Airway epithelial cell (primary cell): ENCODE measurements around a stretch of chr16.

DNA sequence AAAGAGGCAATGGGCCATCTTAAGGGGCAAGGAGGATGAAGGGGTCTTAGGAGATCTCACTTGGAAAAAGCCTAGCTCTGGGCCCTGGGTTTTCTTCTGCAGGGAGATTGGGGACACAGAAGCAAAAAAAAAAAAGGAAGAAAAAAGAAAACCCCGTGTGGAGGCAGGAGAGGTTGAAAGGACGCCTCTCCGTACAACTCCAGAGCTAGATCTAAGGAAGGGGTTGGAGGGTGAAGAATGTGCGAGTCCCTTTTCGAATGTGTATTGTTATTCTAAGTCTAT lies 14.6 kb upstream of the ZFHX3 start:
- RAMPAGE, long total RNA = no peak

DNA sequence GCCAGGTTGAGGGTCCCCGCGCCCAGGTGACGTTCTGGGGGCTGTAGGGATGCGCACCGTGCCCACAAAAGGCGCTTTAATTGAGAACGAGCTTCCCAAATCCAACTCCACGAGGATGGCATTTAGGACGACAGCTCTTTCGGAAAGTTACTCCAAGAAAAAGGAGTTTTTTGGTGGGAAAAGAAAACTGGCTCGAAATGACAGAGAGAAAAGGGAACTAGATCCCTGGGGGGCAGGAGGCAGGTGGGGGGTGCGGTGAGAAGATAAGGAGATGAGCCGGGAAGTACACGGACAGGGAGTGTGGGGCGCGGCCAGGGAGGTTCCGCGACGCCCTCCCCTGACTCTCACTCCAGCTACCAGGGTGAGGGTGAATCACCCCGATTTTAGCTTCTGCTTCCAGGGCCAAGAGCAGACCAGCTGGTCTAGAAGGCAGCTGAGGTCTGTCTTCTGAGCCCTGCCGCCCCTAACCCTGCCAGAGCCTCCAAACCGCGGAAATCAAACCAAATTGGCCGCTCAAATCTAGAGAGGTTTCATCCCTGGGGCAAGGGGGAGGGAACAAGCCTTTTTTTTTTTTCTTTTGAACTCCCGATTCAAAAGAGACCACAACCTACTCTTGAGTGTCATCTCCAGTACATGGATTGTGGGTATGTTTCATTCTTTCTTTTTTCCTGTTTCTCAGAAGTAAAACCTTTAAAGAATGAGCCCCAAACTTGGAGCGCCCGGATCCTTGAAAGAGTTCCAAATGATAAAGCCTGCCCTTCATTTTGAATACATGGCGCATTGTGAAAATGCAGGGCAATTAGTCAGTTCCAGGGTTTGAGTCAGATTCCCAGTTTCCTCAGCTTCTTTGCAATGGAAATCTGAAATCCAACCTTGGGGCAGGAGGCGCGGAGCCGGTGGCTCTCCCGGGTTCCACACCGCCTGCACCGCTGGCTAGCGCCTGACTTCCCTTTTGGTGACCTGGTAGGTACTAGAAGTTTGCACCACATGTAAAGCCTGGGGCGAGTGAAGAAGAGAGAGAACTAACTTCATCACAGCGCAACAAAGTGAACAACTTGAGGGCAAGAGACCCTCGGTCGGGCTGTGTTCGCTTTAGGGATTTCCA lies 16.4 kb upstream of the ZFHX3 start:
- RAMPAGE, long total RNA = no peak

DNA sequence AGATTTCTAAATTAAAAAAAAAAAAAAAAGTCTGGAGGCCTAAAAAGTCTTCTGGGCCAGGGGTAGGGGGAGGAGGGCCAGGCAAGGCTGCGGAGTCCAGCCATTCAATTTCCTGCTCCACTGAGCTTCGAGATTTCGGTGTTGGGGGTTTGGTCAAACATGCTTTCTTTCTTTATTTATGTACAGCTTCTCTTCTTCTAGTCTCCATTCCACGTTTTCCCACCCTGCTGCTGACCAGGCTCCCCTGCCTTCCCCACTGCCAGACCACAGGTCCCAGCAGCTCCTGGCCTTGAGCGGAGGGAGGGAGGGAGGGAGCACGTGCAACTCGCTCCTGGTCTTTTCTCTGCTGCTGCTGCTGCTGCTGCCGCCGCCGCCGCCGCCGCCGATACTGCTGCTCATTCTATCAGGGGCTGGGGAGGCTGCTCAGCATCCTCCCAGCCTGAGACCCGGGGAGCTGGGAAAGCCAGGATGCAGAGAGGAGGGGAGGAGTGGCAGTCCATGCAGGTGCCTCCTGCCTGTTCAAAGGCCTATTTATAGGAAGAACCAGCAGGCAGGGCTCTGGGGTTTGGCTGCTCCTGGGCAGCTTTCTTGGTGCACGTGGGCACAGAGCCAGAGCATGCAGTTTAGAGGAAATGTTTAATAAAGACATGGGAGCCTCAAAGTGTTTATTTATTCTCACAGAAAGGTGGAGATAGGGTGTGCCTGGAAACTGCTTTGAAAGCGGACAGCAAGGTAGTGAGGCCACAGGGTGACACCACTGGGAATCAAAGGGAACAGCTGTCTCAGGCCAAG lies 23.4 kb upstream of the ZFHX3 start:
- RAMPAGE, long total RNA = no peak

DNA sequence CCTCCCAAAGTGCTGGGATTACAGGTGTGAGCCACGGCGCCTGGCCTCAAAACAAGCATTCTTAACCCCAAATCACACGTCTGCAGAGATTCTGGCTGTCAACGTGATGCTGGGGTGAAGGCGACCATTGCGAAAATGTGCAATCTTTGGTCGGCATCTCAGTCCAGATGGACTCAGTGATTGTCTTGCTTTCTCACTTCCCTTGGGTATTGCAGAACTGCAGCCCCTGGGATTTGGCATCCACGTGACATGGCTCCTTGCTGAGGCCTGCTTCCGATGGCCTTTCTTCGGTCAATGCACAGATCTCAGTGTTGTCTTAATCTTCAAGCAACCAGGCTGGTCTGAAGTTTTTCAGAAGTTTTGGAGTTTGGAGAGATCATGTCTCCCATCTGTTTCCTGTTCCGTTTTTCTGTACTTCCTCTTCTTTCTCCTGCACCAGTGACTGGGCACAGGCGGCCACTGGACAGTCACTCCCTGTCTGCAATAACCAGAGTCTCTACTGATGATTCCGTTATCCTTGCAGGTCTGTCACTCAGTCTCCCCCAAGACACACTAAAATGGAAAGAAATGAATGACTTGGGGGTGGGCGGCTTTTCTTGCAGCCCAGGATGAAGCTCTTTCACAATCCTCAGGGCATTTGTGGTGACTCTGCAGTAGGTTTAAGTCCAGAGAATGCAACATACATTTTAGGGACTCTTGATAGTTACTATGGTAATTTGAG lies 106.2 kb upstream of the ZFHX3 start:
- RAMPAGE, long total RNA = no peak

- RAMPAGE, long total RNA = no peak
These were observed 119.0 kb upstream of the ZFHX3 start for GRCh38 chr16:73166794-73167529.

GRCh38 chr16:73183336-73184104 lies 135.6 kb upstream of the ZFHX3 start:
- RAMPAGE, long total RNA = no peak

- RAMPAGE, long total RNA = no peak
These were observed 794 bp downstream of the PSMD7 start for GRCh38 chr16:74297408-74297807.

DNA sequence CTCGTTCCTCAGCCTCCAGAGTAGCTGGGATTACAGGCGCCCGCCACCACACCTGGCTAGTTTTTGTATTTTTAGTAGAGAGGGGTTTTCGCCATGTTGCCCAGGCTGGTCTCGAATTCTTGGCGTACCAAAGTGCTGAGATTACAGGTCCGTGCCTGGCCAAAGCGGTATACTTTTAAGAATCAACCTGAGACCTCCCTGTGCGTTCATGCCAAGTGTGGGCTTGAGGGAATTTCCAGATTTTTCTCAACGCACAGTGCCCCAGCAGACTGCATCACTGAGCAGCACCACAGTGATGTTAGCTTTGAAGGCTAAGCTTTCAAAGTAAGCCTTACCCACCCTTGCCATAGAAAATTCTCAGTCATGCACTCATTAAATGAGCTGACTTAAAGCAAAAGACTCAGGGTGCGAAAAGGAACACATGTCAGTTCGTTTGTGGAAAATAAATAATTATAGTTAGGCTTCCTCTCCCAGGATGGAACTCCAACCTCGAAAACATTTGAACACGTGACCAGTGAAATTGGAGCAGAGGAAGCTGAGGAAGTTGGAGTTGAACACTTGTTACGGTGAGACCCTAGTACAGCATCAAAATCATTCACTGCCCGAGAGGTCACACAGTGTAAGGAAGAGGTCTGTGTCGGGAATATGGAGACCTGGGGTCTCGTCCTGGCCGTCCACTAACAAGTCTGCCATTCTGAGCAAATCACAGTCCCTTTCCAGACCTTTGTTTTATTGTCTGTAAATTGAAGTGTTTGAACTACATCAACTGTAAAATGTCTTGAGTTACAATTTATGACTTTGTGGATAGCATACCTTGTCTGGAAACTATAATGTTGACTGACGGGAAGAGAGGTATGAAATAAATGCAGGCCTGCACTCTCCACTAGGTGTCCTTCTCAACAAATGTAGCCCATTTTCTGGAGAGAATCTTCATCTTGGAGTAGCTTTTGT lies 7.5 kb downstream of the PSMD7 start:
- RAMPAGE, long total RNA = no peak

DNA sequence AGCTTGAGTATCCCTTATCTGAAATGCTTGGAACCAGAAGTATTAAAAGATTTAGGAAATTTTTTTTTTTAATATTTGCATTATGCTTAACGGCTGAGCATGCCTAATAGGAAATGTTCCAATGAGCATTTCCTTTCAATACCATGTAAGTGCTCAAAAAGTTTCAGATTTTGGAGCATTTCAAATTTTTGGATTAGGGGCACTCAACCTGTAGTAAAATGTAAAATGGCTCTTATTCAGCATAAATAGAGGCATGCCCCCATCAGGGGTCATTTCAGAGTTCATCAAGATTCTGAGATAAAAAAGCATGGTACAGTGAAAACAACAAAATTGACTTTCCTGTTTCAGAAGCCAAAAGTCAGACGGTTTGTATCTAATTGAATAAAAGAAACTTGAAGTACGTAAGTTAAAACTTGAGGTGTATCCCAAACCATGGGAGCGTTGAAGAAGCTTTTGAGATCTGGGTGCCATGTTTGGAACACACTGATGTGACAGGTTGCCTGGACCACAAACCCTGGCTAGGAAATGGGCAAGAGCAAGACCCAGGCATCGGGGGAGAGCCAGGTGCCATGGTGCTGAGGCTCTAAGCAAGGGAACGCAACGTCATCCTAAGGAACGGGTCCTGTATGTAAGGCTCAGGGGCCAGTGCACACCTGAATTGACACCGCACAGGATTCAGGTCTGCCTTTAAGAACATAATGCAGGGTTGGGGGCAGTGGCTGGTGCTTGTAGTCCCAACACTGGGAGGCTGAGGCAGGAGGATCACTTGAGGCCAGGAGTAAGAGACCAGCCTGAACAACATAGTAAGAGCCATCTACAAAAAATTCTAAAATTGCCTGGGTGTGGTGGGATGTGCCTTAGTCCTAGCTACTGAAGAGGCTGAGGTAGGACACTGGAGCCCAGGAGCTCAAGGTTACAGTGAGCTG lies 10.6 kb downstream of the PSMD7 start:
- RAMPAGE, long total RNA = no peak

DNA sequence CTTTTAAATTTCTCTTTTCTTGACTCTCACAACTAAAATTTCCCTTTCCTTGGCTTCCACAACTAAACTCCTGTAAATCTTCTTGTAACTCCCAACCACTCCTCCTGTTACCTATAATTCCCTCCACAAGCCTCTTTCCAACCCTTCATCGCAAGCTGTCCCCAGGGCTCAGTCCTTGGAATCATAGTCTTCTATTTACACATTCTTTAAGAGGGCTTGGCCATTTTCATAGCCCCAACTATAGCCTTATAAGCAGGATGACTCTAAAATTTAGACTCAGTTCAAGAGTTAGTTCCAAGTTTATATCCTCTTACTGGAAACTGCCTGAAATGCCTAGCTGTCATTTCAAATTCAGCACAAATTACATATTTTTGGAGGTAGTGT lies 23.9 kb downstream of the GLG1 start:
- RAMPAGE, long total RNA = no peak

DNA sequence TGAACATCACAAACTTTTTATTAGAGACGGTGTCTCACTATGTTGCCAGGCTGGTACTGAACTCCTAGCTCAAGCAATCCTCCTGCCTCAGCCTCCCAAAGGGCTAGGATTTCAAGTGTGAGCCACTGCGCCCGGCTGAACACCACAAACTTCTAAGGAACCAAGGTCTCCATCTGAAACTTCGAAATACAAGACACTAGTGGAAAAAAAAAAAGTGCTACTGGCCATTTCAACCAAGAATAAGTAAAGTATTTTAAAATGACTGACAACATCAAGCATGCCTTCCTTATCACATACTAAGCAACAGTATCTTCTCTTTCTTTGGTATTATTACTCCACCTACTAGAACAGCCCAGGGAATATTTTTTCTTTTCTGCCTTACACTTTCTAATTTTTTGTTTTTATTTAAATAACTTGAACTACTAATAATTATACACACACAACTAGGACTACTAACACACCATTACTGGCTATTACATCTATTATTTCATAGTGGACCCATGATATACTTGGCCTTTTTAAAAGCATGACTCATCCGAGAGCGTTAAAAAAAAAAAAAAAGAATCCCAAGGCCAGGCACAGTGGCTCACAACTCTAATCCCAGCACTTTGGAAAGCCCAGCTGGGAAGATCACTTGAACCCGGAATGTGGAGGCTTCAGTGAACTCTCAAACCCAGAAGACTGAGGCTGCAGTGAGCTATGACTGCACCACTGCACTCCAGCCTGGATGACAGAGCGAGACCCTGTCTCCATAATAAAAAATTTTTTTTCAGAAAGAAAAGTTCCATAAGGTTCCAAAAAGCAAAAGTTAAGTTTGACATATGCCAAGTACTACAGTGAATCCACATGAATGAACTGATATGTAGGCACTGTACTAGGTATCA lies 3.2 kb downstream of the GLG1 start:
- RAMPAGE, long total RNA = no peak

DNA sequence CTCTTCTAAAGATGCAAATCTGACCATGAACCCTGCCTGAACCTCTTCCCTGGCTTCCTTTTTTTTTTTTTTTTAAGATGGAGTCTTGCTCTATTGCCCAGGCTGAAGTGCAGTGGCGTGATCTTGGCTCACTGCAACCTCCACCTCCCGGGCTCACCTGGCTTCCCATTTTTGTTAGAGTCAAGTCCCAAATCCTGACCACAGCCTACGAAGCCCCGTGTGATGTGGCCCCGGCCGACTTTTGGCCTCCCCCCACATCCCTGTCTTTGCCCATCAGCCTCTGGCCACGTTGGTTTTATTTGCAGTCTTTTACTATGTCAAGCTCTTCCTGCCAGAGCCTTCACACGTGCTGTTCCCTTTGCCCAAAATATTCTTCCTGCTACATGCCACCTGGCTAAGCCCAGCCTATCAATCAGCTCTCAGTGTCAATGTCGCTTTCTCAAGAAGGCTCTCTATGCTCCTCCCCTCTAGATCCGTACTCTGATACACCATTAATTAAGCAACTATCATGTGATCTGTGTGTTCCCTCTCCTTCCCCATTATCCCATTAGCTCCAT lies 2.6 kb downstream of the FA2H start:
- RAMPAGE, long total RNA = no peak

DNA sequence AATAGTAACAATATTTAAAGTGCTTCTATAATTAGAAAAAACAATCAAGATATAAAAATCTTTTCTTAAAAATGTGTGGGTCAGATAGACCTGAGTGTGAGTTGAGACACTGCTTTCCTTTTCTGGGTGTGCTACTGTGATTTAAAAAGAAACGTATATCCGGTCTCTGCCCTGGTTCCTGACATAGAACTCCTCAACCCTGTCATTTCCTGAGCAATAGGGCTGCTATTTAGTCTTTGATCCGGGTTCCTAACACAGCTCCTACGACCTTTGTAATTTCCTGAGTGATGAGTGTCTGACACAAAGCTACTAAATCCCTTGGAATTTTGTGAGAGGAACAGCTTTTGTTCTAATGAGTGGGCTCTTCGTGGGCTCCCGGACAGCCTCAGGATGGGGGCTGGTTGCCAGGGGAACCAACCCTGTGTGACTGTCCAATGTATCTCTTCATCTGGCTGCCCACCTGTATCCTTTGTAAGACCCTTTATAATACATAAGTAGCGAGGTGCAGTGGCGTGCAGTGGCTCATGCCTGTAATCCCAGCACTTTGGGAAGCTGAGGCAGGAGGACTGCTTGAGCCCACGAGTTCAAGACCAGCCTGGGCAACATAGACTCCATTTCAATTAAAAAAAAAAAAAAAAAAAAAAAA lies 94.0 kb upstream of the FA2H start:
- RAMPAGE, long total RNA = no peak

DNA sequence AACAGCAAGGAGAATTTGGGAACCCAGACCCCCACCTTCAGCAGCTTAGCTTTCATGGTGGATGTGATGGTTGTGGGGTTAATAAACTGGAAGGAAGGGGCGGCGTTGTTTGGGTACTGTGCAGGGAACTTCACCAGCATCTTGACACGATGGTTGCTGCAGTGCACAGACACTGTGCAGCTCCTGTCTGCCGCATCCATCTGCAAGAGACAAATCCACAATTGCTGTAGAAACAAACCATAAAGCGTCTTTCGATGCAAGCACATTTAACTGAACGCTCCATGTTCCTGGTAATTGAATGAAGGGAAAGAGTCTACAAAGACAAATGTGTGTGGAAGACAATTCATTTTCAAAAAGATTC lies 72.8 kb downstream of the WDR59 start:
- RAMPAGE, long total RNA = no peak

GRCh38 chr16:74915784-74916431 lies 69.0 kb downstream of the WDR59 start:
- RAMPAGE, long total RNA = no peak

DNA sequence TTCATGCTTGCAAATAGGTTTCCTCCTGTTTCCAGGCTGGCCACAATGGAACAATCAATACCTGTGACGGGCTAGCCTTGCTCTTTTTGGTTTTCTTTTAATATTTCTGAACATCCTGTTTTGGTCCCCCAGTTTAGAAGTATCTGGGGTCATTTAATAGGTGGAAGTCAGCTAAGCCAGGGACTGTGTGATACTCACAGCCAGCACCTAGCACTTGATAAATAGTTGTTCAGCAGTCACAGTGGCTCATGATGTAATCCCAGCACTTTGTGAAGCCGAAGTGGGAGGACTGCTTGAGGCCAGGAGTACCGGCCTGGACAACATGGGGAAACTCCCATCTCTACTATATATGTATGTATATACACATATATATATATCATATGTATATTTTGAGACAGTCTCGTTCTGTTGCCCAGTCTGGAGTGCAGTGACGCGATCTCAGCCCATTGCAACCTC lies 1.8 kb upstream of the ZNRF1 start:
- RAMPAGE, long total RNA = no peak

DNA sequence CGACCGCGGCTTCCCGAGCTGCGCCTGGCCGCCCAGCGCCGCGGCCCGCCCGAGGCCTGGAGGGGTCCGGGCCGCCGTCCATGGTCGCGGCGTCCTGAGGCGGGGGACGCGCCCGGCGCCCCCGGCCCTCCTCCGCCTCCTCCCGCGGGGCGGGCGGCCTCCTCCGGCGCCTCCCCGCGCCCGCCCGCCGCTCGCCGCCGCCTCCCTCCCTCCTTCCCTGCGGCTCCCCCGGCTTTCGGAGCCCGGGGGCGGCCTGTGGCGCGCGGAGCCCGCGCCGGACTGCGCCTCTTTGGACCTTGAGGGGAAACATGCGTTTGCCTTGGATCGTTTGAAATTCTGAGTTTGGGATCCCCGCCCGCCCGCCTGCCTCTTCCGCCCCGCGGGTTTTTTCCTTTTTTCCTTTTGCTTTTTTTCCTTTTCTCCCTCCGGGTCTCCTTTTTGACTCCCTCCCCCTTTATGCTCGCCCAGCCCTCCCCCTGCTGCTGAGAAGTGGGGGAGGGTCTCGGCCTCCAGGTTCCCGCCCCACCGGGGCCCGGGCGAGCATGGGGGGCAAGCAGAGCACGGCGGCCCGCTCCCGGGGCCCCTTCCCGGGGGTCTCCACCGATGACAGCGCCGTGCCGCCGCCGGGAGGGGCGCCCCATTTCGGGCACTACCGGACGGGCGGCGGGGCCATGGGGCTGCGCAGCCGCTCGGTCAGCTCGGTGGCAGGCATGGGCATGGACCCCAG lies 469 bp downstream of the ZNRF1 start:
- RAMPAGE, long total RNA = no peak

DNA sequence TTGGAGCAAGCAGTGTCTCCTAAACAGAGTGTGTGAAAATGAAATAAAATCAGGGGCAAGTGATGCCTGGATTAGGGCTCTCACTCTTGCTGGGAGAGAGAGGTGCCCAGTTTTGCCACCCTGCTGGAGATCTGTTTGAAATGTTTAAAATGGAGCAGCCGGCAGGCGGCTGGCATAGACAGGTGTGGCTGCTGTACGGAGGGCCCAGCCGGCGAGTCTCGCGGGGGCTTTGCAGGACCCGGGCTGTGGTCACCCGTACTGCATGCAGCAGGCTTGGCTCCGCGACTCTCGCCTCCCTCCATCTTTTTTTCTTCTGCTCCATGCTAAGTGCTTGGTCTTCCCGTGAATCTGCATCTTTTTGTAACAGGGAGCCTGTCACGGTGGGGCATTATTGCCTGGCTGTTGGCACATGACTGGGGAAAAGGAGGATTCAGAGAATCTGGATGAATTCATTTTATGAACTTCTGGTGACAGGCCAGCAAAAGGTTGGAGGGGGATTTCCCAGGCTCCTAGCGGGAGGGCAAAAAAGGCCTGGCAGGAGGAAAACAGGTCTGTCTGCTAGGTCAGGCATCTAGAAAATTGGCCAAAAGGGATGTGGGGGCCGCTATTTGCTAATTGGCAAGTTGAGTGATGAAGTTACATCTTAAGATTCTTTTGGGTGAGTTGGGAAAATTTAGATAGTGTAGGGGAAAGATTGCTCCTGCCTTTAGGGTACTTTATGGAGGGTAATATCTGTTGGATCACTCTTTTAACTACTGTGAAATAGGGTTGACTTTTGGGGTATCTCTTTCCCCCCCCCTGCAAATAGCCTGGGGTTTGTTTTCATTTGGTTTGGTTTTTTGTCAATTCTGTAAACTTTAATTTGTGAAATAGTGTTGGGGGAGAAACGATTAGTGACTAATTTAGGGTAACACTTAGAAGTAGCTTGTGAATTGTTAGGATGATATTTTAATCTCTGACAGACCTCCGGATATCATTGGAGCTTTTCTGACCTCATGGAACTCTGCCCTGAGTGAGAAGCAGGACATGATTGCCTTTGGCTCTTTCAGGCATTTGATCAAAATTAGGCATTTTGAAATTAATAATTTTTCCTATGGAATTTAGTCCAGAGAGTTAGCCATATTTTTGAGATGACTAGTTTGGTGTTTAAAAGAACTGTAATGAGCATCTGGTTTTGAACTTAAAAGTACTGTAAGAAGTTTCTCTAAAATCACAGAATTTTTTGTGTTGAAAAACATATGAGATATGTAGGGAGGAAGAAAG lies 2.1 kb downstream of the ZNRF1 start:
- RAMPAGE, long total RNA = no peak

DNA sequence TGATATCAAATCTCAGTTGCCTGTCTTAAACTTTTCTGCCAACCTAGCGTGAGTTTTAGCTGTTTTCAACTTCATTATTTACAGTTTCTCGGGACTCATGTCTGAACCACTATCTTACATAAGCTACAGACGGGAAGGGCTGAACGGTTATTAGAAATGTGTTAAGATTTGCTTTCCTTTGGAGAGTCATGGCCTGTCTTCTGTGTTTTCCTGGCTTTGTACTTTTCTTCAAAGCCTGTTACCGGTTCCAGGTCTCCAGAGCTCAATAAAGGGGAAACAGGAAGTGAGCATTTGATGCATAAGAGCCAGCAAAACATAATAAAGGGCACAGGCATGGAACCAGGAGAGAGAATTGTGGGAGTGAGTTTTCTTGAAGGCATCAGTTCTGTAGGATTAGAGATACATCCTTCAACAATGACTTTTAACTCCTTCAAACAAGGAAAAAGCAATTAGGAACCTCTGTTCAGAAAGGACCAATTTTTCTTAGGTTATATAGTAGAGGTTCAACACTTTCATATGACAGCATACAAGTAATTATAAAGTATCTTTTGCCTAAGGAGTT lies 13.9 kb downstream of the ZNRF1 start:
- RAMPAGE, long total RNA = no peak

GRCh38 chr16:75108620-75109826 lies 7.6 kb downstream of the LDHD start:
- RAMPAGE, long total RNA = no peak